Breast (tissue), 4 donors: Measurements from ENCODE around the genes ENTREP3 and HCN3.

- PRO-cap, 3 experiments = no peak in any of the 3 experiments
- RRBS = no CpG with 5 or more reads among the region's 38 CpGs
These were observed 6.8 kb downstream of the KRTCAP2 start for GRCh38 chr1:155165869-155167230.

- PRO-cap, 3 experiments = no peak in any of the 3 experiments
- RRBS = 5% methylated on average over 21 of the region's 47 CpGs
These were observed 797 bp downstream of the TRIM46 start for GRCh38 chr1:155174093-155175198.

- PRO-cap, 3 experiments = peak in 3 of 3 experiments; most common plus-strand start chr1:155186649 (in 2); most common minus-strand start chr1:155186714 (in 3)
- RRBS = no CpG with 5 or more reads among the region's 16 CpGs
These were observed 12.8 kb downstream of the TRIM46 start for GRCh38 chr1:155186116-155187281.

DNA sequence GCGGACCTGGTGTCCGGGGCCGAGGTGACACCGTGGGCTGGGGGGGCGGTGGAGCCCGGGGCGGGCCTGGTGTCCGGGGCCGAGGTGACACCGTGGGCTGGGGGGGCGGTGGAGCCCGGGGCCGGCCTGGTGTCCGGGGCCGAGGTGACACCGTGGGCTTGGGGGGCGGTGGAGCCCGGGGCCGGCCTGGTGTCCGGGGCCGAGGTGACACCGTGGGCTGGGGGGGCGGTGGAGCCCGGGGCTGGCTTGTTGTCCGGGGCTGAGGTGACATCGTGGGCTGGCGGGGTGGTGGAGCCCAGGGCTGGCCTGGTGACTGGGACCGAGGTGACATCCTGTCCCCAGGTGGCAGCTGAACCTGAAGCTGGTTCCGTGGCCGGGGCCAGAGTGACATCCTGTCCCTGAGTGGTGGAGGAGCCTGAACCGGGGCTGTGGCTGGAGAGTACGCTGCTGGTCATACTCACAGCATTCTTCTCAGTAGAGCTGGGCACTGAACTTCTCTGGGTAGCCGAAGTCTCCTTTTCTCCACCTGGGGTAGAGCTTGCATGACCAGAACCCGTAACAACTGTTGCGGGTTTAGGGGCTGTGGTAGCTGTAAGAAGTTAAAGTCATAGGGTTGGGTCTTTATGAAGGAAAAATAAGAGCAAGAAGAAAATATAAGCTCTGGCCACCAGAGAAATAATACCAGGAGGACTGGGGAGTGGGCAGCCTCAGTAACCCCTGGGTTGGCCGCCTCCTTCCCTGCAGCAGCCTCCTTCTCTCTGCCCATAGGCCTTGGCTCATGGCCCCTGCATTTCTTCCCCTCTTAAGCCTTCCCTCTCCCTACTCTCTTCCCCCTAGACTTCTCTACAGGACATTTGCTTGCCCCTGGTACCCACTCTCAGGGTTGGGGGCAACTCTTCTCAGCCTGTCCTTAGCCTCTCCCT lies 15.7 kb downstream of the THBS3 start:
- PRO-cap, 3 experiments = no peak in any of the 3 experiments
- RRBS = no CpG with 5 or more reads among the region's 36 CpGs

GRCh38 chr1:155196072-155196715 lies 11.5 kb downstream of the THBS3 start:
- PRO-cap, 3 experiments = no peak in any of the 3 experiments
- RRBS = no CpG with 5 or more reads among the region's 5 CpGs

GRCh38 chr1:155198209-155198872 lies 9.4 kb downstream of the THBS3 start:
- PRO-cap, 3 experiments = no peak in any of the 3 experiments
- RRBS = no CpG with 5 or more reads among the region's 8 CpGs

DNA sequence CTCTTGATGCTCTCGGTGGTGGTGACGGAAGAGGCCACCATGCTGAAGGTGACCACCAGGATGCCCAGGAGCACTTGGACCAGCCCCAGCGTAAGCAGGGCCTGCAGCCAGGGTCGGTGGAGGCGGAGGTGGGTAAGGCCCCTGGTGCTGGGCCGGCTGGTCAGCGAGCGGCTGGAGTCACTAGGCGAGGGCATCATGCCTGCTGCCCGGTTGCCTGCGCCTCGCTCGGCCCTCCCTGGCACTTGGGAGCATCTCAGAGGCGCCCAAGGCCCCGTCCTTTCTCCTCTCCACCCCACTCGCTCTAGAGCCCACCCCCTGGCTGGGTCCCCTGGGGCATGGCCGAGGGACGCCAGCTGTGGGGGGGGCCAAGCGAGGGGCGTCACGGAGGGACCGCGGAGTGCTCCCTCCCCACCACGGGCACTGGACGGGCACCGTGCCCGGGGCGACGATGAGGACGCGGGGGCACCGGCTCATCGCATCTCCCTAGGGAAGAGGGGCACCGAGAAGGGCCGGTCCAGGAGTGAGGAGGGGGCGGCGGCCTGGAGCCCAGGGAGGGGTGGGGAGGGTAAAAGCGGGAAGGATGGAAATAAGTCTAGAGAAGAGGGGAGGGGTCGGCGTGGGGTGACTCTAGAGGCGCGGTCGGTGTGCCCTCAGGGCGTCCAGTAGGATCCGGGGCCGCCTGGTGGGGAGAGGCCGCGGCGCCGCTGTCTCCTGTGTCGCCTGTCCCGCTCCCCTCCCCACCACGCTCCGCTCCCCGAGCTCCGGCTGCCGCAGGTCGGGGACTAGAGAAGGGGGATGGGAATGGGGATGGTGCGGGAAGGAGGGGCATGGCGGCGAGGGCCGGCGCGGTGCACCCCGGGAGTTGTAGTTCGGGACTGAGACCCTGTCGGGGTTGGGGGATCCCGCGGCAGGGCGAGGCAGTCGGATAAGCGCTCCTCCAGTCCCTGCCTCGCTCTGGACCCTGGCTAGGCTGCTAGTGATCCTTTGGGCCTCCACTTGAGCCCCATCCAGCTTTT lies at the start of gene ENTREP3:
TSS of gene ENTREP3 (minus strand) at position 803 of the 1,016 bp plus-strand sequence.
- PRO-cap, 3 experiments = peak in 3 of 3 experiments; most common plus-strand start position 892 of the sequence (in 2); most common minus-strand start position 749 of the sequence (in 3)
- RRBS = 2% methylated on average over 21 of the region's 73 CpGs

GRCh38 chr1:155276909-155277931 lies at the start of gene HCN3:
TSS of gene HCN3 (plus strand) at chr1:155277463.
- PRO-cap, 3 experiments = peak in 1 of 3 experiments; most common plus-strand start chr1:155277320 (in 1)
- RRBS = 2% methylated on average over 18 of the region's 73 CpGs

DNA sequence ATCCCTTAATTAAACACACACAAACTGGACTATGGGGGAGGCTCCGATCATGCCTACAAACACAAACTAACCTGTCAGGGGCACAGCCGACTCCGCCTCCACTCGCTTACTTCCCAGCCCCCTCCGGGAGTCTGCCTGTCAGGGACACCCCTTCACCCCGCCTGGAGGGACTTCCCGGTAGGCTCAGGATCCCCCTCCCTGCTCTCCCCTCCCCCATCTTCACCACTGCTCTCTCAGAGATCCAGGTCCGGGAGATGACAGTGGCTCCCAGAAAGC lies 850 bp downstream of the ASH1L start:
- PRO-cap, 3 experiments = peak in 3 of 3 experiments; most common plus-strand start position 236 of the sequence (in 2)
- RRBS = no CpG with 5 or more reads among the region's 8 CpGs

- PRO-cap, 3 experiments = no peak in any of the 3 experiments
- RRBS = no CpG with 5 or more reads among the region's 7 CpGs
These were observed 27.1 kb downstream of the MSTO1 start for GRCh38 chr1:155637079-155637477.

DNA sequence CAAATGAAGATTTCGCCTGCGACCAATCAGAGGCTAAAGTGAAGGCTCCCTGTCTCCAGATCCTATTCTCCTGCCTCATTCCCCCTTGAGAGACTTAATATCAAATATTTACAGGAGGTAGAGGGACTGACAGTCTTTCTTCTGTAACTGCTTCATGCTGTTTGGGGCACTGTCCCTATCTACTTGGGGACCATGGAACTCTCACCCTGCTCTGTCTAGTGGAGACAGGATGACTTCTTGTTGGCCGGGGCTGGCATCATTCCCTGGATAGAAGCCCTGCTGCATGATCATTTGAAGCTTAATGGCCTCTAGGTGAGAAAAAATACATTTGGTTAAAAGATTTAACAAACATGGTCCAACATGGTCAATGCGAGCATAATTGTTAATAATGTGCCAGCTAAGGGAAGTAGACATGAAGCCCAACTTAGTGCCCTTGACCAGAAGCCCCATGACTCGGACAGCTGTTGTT lies 38.0 kb downstream of the YY1AP1 start:
- PRO-cap, 3 experiments = no peak in any of the 3 experiments
- RRBS = no CpG with 5 or more reads among the region's 5 CpGs

- PRO-cap, 3 experiments = no peak in any of the 3 experiments
- RRBS = no CpG with 5 or more reads among the region's 2 CpGs
These were observed 9.2 kb downstream of the YY1AP1 start for GRCh38 chr1:155679384-155679845.

DNA sequence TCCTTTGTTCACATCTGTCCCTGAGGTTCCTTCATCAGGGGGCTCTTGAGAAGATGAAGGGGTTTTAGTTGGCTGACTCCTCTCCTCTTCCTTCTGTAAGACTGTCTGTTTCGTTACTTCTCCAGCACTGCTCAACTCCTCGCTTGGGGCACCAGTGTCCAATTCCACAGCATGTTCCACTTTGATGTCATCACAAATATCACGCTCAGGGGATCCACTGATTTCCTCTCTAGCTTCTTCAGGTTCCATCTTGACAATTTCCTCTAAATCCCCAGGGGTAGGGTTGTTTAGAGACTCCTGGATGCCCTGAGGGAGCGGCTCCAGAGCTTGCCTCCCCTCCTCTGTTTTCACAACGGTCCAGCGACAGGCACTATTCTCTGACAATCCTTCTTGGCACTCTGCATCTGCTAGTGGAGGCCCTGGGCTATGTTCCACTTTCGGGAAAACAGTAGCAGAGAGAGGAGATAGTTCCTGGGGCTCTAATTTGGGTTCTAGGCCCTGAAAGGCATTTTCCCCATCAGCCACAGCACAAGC lies 76.4 kb downstream of the DAP3 start:
- PRO-cap, 3 experiments = no peak in any of the 3 experiments
- RRBS = no CpG with 5 or more reads among the region's 7 CpGs

DNA sequence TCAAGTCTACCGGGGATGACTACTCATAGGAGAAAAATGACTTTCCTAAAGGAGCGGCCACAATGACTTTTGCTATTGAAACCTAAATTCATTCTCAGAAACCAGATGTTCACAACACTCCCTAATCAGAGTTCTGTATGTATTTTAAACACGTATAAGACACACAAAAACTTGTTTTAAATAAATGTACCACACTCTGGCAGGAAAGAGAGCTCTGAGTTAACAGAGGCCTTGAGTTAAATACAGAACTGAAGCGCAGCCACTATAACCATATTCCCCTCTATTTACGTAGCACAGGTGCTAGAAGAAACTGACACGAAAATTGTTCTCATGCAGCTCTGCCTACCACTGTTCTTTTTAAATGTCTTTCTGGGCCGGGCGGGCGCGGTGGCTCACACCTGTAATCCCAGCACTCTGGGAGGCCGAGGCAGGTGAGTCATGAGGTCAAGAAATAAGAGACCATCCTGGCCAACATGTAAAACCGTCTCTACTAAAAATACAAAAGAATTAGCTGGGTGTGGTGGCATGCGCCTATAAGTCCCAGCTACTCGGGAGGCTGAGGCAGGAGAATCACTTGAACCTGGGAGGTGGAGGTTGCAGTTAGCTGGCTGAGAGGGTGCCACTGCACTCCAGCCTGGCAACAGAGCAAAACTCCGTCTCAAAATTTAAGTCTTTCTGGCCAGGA lies 761 bp upstream of the RIT1 start:
- PRO-cap, 3 experiments = no peak in any of the 3 experiments
- RRBS = no CpG with 5 or more reads among the region's 15 CpGs

DNA sequence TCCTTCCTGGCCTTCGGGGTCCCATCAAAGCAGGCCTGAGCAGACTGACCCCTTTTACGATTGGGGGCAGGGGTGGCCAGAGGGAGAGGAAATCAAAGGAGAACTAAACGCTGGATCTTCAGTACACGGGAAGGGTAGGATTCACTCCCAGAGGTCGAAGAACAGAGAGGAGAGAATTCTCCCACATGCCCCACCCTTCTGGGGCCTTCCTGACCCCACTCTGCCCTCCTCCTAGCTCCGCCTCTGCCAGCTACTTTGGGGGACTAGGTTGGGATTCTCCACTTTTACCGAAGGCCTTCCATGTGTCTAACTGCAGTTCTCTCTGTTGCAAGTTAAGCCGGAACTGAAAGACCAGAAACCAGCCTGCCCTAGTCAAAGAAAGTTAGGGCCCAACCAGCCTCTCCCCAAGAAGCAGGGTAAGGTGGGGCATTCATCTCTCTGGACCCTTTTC lies 661 bp upstream of the ARHGEF2 start:
- PRO-cap, 3 experiments = peak in 1 of 3 experiments; most common plus-strand start position 294 of the sequence (in 1); most common minus-strand start position 162 of the sequence (in 1)
- RRBS = no CpG with 5 or more reads among the region's 8 CpGs

- PRO-cap, 3 experiments = no peak in any of the 3 experiments
- RRBS = no CpG with 5 or more reads among the region's 3 CpGs
These were observed 19.2 kb downstream of the SSR2 start for GRCh38 chr1:156001580-156001942.

GRCh38 chr1:156054482-156054706 lies 188 bp upstream of the LAMTOR2 start:
- PRO-cap, 3 experiments = peak in 3 of 3 experiments; most common minus-strand start chr1:156054637 (in 3)
- RRBS = no CpG with 5 or more reads among the region's 14 CpGs

GRCh38 chr1:156080678-156081148 lies 1.6 kb downstream of the MEX3A start:
- PRO-cap, 3 experiments = no peak in any of the 3 experiments
- RRBS = no CpG with 5 or more reads among the region's 7 CpGs

GRCh38 chr1:156081149-156081786 lies 997 bp downstream of the MEX3A start:
- PRO-cap, 3 experiments = peak in 3 of 3 experiments; most common plus-strand start chr1:156081331 (in 2)
- RRBS = 4% methylated on average over 4 of the region's 47 CpGs

- PRO-cap, 3 experiments = no peak in any of the 3 experiments
- RRBS = no CpG with 5 or more reads among the region's 2 CpGs
These were observed 7.9 kb upstream of the MEX3A start for GRCh38 chr1:156090194-156090614.